Vermiform appendix (tissue), 1 donor: ENCODE measurements around a stretch of chr3.

GRCh38 chr3:129431879-129432638, 3.6 kb upstream of the EFCAB12 start:
- PRO-cap = no peak

DNA sequence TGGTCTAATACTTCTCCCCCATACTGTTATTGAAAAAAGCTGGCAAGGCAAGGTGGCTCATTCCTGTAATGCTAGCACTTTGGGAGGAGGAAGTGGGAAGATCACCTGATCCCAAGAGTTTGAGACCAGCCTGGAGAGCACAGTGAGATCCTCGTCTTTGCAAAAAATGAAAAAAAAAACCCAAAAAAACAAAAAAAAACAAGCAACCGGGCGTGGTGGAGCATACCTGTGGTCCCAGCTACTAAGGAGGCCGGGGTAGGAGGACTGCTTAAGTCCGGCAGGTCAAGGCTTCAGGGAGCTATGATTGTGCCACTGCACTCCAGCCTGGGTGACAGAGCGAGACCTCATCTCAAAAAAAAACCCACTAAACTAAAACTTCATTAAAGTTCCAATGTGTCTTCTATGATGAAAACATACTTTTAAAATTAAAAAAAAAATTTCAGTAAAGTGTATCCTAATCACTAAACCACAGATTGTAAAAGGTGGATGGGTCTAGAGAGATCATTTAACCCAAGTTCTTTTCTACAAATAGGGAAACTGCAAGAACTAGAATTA, 1.1 kb downstream of the MBD4 start:
- PRO-cap = no peak

GRCh38 chr3:129525268-129525859, 3.1 kb upstream of the RHO start:
- PRO-cap = no peak

DNA sequence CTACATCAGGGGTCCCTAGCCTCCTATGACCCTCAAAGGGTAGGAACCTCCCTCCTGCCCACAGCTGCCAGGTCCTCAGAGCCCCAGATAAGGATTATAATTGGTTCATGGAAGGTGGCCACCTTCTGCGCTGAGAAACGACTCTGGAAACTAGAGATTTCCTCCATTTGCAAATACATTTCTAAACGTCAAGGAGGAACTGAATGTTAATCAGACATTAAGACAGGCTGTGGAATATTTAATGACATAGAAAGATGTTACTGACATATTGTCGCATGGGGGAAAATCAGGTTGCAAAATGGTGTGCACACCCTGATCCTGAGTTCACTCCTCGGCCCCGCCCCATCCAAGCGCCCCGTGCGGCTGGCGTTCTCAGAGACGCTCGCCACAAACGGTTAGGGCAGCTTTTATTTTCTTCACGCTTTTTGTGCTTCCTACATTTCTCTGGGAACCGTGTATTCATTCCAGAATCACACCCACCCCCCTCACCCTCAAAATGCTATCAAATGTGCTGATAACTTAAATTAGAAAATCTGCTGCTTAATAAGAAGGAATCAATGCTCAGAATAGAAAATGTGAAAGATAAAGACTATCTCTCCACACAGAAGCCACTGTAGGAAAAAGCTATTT, 10.8 kb downstream of the H1-8 start:
- PRO-cap = no peak

DNA sequence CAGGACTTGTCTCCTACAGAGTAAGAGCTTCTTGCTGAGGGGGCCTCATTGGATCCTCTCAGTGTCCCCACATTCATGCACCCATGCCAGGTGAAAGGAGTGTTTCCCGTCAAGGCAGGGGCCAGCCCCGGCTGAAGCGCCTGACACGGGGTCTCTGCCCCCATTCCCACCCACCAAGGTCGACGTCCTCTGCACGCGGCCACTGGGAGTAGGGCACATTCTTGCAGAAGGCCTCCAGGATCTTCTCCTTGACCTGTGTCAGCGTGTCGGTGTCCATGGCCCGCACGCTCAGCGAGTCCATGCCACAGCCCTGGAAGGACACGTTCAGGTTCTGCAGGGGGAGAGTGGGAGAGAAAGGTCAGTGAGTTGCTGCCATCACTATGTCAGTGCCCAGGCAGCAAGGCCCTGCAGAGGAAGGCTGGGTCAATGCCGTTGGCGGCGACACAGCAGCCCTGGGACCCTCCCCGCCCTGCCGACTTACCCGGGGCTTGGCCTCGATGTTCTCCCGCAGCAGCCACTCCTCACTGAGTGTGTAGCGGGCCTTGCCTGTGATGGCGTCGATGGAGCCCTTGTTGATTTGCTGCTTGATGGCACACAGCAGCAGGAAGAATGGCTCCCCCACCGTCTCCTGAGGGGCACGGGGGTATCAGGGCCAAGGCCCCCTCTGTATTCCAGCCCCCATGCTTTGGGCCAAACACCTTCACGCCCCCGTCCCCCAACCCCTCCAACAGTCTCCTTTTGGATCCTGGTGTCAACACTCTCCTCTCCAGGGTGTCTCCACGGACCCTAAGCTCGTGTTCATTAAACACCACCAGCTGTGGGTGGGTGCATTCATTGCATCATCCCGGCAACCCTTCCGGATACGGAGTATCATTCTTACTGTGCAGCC, 19.9 kb downstream of the H1-8 start:
- PRO-cap = no peak

- PRO-cap = no peak
These were observed 7.4 kb downstream of the PLXND1 start for GRCh38 chr3:129599083-129599493.

DNA sequence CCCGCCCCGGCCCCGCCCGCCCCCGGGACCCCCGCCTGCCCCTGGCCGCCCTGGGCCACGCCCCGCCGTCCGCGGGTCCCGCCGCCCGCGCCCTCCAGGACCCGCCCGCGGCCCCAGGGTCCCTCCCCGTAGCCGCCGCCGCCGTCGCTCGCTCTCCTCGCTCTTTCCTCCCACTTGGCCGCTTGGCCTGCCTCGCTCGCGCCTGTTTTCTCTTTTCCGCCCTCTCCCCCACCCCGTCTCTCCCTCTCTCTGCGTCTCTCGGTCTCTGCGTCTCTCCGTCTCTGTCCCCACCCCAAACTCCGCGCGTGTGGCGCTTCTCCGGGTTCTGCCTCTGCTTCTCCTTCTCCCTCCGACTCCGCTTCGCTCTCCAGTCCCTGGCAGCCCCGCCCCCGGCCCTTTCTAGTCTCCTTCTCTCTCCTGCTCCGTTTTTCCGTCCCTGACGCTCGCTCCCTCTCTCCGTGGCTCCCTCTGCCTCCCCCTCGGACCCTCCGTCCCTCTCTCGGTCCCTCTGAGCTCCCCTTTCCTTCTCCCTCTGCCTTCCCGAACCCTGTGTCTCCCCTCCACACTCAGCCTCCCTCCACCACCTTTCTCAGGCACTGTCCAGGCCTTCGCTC, 492 bp upstream of the PLXND1 start:
- PRO-cap = bidirectional peak, plus-strand start at position 119 of the sequence, minus-strand start outside the sequence; bidirectional peak, plus-strand start at position 334 of the sequence, minus-strand start at position 327 of the sequence

DNA sequence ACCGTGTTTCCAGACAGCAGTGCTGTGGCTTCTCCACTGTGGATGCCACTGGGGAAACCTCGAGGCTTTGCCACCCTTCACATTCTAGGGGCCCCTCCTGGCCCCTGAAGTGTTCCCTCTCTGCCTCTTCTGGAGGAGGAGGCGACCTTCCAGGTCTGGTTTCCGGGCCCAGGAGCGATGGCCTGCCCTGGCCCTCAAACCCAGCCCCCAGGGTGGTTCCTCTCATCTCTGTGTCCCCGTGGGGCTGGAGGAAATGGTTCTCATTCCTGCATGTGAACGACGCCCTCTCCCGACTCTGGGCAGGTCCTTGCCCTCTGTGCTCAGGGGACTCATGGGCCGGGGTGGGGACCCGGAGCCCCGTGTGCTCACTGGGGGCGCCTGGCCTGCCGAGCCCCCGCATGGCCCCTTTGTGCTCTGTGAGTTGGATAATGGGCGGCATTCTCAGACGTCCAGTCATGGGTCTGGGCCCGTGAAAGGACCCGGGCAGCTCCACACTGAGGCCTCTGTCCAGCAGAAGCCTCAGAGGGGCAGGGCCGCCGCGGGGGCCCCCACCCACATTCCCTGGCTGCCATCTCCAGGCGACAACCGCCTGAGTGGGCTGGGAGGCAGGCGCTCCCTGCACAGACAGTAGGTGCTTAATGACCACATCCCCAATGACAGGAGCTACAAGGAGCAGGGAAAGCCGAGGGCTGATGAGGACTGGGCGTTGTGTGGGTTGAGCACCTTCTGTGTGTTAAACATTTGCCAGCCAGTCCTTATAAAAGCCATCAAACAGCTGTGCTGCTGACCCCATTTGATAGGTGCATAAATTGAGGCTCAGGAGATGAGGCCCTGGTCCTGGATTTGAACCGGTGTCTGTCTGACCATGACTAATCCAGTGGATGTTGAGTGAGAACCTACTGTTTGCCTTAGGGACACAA, 5.5 kb upstream of the PLXND1 start:
- PRO-cap = no peak

DNA sequence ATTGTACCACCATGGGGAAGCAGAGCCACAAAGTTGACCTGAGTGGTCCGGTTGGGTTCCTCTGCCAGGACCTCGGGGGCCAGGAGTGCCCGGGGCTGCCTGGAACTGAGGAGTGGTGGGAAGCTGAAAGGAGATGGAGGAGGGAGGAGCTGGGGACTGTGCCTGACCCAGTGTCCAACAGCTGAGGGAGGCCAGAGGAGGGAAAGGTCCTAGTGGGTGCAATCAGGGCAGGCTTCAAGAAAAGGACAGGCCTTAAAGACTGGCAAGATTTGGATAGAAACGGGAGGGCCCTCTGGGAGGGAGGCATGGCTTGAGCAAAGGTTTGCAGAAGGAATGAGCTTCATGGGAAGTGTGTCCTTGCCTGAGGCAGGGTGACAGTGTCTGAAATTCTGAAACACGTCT, 32.1 kb upstream of the TRH start:
- PRO-cap = no peak

DNA sequence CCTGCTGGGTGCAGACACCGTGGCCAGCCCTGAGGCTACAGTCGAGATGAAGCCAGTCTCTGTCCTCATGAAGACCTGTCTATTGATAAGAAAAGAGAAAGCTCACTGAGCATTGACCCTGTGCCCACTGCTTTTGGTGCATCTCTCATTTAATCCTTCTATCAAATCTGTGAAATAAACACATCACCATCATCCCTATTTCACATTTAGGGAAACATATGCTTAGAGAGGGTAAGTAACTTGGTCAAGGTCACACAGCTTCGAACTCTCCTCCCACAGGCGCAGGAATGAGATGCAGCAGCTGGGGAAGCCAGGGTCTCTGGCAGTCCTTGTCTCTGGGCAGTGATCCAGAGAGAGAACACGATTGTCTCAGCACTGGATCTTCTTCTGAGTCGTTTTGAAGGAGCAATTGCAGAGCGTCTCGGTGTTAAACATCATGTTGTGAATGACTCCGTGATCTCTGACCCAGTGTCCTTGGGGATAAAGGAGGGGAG, 41.2 kb downstream of the ALG1L2 start:
- PRO-cap = no peak

DNA sequence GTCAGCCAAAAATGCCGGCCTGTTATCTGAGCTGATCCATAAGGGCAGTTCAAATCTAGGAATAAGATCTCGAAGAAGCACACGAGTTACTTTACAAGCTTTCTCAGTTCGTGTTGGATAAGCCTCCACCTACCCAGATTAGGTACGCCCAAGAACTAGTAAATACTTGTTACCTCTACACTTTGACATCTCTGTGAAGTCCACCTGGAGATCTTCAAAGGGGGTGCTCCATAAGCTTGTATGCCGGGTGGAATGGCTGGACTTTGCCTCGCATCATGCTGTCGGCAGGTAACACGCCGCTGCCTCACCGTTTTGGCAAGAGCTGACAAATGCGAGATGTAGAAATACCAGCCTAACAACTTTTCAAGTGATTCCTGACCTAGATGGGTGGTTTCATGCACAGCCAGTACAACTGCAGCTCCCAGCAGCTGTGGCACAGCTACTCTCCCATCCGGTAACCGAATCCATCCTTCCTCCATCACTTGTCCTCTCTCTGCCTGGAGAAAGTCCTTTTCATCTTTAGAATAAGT, 62.6 kb downstream of the ALG1L2 start:
- PRO-cap = no peak

- PRO-cap = no peak
These were observed 46.1 kb downstream of the PIK3R4 start for GRCh38 chr3:130700535-130700987.

DNA sequence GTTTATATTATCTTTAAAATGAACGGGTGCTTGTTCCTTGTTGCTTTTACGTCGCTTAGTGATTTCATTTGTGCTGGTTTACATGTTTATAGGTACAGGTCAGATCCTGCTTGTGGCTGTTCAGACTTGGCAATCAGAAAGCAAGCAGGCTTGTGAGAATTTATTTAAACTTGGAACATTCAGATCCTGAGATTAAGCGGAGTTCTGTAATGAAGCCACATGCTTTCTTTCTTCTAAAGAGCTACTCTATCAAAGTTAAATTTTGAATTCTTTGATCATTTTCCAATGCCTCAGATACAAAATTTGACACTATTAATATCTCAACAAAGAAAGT, 43.0 kb upstream of the ATP2C1 start:
- PRO-cap = no peak

DNA sequence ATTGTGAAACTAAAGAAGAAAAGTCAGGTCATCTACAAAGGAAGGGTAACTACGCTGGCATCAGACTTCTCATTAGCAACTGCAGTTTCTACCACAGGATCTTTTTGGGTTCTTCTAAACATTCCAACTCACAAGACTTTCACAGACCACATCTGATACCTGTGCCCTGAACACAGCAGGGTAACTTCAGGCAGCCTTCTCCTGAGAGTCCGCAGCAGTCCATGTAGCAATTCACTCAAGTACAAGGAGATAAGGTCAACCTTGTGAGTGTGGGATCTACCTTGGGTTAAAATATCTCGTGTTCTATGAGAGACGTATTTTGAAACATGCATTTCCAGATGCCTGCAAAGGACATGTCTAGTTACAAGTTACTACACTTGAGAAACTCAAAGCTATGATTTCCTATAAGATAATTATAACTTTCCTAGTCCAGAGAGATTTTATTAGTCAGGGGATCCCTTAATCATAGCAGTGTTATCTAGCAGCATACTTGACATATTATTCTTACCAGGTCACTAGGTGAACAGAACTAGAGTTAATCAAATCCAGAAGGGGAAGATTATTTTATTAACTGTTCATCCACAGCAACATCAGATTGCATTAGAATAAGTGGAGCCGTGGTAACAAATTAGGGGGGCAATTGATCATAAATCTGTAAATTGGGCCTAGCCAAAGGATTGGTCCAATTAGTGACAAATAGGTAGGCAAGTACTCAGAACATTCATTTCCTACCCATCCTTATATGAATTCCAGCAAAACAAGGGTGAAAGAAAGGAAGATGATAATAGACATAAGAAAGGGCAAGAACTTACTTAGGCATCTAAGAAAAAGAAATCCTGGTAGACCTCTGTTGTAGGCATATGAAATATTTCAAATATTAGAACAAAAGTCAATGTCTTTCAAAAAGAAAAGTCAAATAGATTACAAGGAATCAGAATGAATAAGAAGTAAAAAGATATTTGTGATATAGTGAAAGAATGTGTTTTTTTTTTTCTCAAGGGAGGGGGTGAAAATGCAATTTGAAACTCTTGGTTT, 66.2 kb downstream of the ASTE1 start:
- PRO-cap = no peak

GRCh38 chr3:131349566-131350464, 31.8 kb upstream of the NUDT16 start:
- PRO-cap = no peak

DNA sequence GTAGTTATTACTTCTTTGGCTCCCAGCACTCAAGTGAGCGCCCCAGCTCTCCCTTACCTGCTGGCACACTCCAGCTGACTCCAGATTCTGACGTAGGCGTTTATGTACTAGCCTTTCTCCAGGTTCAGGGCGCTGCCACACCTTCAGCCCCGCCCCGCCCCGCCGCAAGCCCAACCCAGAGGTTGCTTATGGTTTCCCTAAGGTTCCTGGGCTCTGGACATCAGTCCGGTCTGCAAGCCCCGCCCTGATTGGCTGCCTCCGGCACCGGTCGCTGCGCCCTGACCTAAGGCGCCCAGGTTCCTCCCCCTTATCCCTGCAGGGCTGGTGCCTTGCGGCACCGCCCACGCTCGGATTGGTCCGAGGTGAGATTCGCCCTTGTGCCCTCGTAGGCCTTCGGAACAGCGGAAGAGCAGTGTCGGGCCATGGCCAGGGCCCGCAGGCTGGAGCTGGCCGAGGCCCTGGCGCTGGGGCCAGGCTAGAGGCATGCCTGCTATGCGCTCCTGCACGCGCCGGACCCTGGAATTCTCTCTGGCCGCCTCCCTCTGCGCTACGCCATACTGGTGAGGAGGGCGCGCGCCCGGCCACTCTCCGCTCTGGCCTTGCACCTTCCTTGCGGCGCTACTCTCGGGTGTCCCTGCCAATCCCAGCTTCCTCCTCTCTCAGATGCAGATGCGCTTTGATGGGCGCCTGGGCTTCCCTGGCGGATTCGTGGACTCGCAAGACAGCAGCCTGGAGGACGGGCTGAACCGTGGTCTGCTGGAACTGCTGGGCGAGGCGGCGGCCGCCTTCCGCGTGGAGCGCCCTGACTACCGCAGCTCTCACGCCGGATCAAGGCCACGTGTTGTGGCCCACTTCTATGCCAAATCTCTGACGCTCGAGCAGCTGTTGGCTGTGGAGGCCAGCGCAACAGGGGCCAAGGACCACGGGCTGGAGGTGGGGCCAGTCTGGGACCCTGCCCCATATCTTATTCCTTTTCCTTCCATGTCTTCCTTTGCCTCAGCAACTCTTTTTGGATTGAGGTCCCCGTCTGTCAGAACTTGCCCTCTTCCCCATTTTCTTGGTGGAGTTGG, 19.7 kb upstream of the NUDT16 start:
- PRO-cap = bidirectional peak, plus-strand start at position 412 of the sequence, minus-strand start at position 76 of the sequence

DNA sequence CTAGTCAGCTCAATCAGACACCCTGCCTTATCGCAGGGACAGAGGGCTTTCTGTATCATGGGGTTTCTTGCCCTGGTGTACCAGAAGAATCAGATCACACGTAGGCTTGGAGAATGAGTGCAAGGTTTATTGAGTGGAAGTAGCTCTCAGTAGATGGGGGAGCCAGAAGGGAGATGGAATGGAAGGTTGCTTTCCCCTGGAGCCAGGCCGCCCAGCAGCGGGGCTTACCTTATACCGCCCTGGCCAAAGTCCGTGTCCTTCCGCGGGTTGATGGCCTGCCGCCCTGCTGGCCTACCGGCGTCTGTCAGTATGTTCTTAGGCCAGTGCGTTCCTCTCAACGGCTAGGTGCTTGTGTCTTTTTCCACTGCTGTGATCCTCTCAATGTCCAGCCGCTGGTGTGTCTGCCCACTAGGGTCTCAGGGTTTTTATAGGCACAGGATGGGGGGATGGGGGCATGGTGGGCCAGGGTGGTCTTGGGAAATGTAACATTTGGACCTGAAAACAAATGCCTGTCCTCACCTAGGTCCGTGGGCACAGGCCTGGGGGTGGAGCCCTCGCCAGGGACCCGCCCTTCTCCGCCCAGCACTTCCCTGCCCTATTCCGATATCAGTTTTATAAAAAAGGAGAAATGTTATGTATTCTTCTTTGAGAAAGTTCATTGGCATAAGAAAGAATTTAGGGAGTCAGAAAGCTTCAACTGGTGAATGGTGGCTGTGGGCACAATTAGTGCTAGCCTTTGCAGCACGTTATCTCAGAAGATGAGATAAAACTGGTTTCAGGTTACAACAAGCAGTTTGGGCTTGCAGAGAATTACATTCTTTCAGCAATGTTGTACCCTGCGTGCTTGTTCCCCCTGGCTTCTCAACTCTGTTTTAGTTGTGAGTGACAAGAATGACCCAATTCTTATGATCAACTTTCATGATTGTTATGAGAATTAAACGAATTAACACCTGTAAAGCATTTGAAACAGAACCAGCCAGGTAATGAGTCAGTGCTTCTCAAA, 31.9 kb upstream of the ACP3 start:
- PRO-cap = no peak

- PRO-cap = no peak
These were observed 48.8 kb downstream of the BFSP2 start for GRCh38 chr3:133448318-133449405.

DNA sequence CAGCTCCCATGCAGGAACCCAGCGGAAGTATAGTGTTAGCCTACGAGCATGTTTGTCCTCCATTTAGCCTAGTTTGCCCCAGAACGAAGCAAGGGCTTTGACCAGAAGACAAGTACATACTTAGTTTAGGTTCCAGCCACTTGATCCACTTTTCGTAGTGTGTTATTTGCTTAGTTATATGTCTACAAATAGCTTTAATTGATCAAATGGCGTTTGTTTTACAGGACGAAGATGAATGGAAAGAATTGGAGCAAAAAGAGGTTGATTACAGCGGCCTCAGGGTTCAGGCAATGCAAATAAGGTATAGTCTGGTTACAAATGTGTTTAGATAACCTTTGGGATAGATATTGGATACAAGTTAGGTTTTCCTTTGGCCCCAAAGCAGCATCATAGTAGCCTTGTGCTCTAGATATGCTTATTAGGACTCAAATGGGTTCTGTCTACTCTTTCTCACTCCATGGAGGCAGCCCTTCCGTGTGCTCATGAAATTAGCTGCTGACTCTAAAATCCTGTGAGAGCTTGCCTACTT, 1.4 kb downstream of the CDV3 start:
- PRO-cap = no peak

DNA sequence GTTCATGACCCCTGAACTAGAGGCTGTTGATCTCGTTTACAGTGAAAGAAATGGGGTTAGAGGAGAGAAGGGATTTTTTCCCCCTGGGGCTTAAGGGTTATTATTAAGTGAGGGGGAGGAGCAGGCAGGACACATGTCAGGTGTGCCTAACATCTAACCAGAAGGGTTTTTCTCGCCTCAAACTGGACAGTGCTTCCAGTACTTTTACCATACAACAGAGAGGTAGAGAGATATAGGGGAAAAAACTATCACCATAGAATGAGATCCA, 14.1 kb upstream of the TOPBP1 start:
- PRO-cap = no peak